ENCODE measurements around the genes ABHD6, PDHB and FAM107A.

DNA sequence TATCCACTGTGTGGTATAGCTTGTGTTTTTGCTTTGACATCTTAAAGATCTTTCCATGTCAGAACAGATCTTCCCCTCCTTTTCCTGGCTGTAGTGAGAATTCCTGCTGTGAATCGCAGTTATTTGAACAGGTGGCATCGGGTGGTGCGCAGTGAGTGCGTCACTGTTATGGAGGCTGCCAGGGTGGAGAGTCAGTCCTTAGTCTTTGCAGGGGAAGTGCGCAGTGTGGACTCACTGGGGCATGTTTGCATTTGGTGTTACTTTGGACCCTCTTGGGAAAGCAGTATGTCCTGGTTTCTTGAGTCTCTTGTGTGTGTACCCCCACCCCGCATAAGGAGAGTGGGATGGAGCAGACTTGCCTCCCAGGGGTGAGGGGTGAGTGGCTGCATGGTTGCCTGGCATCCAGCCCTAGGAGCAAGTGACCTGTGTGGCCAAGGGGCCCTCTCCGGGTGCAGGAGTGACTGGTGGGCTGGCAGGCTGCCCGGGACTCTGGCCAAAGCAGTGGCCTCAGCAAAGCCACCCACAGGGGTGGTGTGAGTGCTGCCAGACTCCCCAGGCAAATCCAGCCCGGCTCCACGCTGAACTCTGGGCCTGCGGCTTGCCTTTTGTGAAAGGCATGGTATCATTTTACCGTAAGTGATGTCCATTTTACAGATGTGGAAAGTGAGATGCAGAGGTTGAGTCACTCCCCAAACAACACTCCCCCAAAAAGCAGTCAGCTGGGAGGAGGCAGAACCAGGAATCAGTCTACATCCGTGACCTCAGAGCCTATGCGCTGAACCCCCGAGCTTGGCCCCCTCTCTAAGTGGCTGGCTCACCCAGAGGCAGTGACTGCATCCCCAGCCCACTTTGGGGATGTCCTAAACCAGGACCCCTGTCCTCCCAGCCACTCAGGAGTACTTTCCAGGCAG is 46.4 kb downstream of the DNASE1L3 start:
- PRO-cap, result bidirectional peak, plus-strand start at position 201 of the sequence, minus-strand start at position 83 of the sequence; unidirectional peak, plus-strand start at position 546 of the sequence
- RAMPAGE, long total RNA, 2 experiments, result no peak in any of the 2 experiments

GRCh38 chr3:58174049-58174684 is 36.6 kb downstream of the DNASE1L3 start:
- PRO-cap, result unidirectional peak, plus-strand start at chr3:58174342
- RAMPAGE, long total RNA, 2 experiments, result no peak in any of the 2 experiments

GRCh38 chr3:58193301-58193724 is 17.5 kb downstream of the DNASE1L3 start:
- PRO-cap, result no peak
- RAMPAGE, long total RNA, 2 experiments, result no peak in any of the 2 experiments

DNA sequence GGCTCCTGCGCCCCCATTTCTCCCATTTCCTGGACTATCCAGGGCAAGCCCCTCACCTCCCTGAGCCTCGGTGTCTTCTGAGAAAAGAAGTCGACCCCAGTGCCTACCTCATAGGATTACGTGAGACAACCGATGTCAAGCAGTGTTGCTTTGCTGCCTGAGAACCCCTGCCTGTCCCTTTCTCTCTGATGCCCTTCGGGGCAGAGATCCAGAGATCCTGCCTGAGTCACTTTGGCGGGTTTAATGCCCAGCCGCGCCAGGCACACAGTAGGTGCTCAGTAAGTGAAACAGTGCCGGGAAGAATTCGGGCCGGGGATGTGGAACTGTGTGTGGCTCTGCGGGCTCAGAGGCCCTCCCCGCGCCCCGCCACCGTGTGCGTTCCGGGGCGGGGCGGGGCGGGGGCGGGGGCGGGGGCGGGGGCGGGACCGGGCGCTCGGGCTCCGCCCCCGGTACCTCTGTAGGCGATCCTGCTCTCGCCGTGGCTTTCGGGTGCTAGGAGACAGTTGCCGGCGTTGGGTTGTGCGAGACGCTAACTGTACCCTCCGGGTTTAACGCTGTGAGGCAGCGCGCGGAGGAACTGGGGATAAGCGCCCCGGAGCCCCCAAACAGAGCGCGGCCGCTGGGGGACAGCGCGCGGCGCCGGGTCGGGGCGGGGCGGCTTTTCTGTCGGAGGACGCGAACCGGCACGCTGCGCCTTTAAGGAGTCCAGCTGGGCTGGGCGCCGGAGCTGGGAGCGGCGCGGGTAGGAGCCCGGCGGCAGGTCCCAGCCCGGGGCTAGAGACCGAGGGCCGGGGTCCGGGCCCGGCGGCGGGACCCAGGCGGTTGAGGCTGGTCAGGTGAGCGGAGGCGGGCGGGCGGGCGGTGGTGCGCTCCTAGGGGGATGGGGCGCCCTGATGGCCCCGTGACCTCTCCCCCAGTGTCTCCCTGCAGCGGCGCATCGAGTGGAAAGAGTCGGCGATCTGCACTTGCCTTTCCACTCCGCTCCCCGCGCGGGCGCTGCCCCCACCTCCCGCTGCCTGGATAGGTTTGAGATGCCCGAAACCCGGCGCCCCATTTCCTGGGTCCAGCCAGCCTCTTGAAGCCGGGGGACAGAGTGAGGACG is at the start of gene ABHD6:
TSS of gene ABHD6 (plus strand) at position 712 of the 1,102 bp plus-strand sequence.
- PRO-cap, result bidirectional peak, plus-strand start at position 502 of the sequence, minus-strand start at position 345 of the sequence; unidirectional peak, plus-strand start at position 709 of the sequence; unidirectional peak, plus-strand start at position 737 of the sequence
- RAMPAGE, long total RNA, 2 experiments, result no peak in any of the 2 experiments

DNA sequence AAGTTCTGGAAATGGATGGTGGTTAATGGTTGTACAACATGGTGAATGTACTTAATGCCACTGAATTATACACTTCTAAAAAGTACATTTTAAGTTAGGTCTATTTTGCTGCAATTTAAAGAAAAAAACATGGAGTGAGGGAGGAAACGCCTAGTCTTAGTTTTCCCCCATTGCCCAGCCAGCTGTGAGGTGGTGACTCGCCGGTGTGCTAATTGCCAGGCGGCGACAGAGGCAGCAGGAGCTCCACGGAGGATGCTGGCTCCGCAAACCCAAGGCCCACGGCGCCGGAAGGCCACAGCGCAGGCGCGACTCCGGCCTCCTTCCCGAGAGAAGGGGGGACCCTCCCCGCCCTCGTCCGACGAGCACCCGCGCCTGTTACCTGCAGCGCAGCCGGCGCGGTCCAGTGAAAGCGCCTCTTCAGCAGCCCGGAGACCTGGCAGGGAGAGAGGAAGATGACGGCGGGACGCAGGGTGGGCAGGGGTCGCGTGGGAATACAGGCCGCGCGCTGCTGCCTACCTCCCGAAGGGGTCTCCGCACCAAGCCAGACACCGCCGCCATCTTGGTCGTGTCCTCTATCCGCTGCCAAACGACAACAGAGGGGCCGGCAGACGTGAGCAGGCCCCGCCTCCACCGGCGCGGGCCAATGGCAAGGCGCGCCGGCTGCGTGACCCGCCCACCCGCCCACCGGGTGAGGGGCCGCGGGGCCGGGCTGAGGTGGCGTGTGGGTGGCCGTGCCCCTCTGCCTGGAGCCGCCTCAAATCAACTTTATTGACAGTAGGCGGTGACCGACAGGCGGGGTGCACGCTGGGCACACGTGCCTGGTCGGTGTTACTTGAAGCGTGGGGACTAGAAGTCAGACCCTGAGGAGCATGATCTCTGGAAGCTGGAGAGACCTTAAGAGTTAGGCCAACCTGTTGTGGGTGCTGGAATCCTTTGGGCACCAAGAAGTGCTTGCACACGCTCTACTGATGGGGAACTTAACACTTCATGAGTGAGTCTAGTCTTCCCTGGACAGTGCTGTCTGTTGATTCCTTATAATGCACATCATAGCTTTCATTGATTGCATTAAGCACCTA is at the start of gene PDHB:
TSS of gene PDHB (minus strand) at position 581 of the 1,076 bp plus-strand sequence.
- PRO-cap, result bidirectional peak, plus-strand start at position 354 of the sequence, minus-strand start at position 227 of the sequence; bidirectional peak, plus-strand start at position 694 of the sequence, minus-strand start at position 561 of the sequence
- RAMPAGE, long total RNA, 2 experiments, result start-site peak on the minus strand in 2 of 2 experiments, centred at positions 574 to 579 of the sequence, 653 to 703 reads per replicate

- PRO-cap, result no peak
- RAMPAGE, long total RNA, 2 experiments, result no peak in any of the 2 experiments
Observed at GRCh38 chr3:58487615-58488124, 4.2 kb upstream of the KCTD6 start.

- PRO-cap, result bidirectional peak, plus-strand start at chr3:58576390, minus-strand start at chr3:58576175
- RAMPAGE, long total RNA, 2 experiments, result no peak in any of the 2 experiments
Observed at GRCh38 chr3:58575720-58576677, 1.2 kb downstream of the FAM107A start.

DNA sequence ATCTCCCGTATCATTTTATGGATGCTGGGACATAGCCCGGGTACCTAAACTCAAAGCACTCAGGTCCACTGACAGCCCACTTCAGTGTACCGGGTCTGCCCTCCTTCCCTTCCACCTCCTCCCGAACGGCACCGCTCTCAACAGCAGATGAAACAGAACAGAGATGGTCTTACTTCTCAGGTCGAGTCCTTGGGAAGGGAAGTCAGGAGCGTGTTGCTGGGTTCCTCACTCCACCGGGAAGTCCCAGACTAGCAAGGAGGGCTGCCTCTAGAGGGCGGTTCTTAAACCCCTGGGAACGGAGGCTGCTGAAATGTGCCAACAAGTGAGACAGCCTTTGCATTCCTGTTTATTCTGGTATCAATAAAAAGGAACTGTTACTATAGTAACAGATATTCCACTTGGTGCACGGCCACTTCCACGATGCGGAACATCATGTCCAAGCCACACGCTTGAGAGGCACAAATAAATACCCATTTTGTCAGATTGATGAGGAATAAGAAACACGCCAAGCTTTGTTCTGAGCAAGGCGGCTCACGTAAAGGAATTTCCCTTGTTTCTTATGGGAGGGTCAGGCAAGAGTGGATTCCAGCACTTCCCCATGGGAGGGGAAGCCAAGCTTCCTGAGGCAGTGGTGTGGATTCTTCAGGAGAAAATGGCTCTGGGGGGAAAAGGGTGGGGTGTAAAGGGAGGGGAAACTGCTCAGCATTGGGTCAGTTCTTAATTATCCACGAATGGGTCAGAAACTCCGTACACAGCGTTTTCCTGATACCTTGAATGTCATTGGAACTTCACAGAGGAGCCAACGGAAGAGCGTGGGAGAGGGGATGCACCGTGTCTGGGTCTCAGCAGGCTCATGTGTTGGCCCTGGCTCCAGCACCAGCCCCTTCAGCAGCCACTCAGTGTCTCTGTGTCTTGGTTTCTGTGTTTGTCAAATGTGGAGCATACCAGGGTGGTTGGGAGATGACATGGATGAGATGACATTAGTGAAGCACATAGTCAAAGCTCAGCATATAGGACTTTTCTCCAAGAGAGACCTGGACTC is at the start of gene FAM107A:
TSS of gene FAM107A (minus strand) at position 256 of the 1,042 bp plus-strand sequence.
- PRO-cap, result unidirectional peak, minus-strand start at position 243 of the sequence
- RAMPAGE, long total RNA, 2 experiments, result start-site peak on the minus strand in 2 of 2 experiments, centred at positions 236 to 252 of the sequence, 51 to 67 reads per replicate

DNA sequence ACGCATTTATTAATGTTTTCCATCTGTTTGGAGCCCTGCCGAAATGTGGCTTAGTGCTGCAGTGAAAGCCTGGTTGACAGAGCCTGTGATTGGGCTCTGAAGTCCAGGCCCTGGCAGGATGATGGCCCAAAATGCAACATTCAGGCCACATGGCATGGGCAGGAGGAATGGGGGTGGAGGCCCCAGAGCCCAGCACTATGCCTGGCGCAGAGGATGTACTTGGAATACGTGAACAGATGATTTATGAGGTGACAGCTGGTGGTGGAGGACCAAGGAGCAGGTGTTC is 37.4 kb downstream of the FAM3D start:
- PRO-cap, result no peak
- RAMPAGE, long total RNA, 2 experiments, result no peak in any of the 2 experiments

DNA sequence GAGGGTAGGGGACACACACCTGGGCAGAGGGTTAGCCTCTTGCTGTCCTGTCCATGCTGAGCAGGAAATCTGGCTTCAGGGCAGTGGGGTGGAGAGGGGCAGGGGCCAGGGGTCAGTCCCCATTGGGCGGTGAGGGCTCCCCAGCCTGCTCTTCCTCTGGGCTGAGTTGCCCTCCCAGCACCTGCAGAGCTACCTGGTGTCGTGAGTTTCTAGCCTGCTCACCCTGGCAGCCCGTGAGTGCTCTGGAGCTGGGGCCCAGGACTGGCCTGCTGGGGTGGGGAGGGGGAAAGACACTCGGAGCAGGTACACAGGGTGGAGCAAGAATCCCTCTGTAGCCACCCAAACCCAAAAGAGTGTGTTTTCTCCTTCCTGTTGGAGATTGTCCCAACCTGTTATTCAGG is 9.1 kb downstream of the FAM3D start:
- PRO-cap, result no peak
- RAMPAGE, long total RNA, 2 experiments, result no peak in any of the 2 experiments

DNA sequence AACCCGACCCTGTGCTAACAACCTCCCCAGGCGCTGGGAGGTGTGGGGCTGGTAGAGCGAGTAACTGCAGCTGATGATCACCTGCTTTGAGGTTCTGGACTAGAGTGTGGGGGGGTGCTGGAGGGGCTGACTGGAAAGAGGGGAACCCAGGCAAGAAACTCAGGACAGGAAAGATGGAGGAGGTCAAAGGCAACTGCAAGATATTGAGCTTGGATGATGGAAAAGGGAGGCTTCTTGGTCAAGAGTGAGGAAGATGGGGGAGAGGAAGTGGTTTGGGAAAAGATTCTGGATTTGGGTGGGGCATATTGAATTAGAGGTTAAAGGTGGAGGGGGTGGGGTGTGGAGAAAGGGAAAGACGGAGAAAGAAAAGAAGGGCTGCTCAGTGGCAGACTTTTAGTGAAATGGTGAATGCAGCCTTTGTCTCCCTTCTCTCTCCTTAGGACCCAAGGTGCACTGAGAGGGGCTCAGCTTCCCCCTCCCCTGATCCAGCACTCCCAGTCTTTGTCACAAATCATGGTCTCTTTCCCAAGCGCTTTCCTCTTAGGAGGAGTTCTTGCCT is 618 bp upstream of the FAM3D start:
- PRO-cap, result no peak
- RAMPAGE, long total RNA, 2 experiments, result no peak in any of the 2 experiments

GRCh38 chr3:58720747-58721058 is 54.1 kb upstream of the FAM3D start:
- PRO-cap, result no peak
- RAMPAGE, long total RNA, 2 experiments, result no peak in any of the 2 experiments

- PRO-cap, result no peak
- RAMPAGE, long total RNA, 2 experiments, result no peak in any of the 2 experiments
Observed at GRCh38 chr3:58841973-58842257, 175.3 kb upstream of the FAM3D start.

DNA sequence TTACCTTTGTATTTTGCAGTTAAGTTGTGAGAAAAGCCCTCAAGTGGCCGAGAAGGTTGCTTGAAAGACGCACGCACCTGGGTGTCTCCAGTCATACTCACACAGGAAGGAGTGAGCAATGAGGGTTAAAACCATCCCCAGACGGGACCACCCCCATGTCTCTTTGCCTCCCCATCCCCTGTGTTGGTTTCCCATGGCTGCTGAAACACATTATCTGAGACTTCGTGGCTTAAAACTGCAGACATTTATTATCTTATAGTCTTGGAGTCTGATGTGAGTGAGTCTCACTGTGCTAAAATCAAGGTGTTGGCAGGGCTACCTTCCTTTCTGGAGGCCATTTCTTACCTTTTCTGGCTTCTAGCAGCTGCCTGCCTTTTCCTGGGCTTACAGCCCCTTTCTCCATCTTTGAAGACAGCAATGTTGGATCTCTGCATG is 376.2 kb upstream of the CFAP20DC start:
- PRO-cap, result no peak
- RAMPAGE, long total RNA, 2 experiments, result no peak in any of the 2 experiments

DNA sequence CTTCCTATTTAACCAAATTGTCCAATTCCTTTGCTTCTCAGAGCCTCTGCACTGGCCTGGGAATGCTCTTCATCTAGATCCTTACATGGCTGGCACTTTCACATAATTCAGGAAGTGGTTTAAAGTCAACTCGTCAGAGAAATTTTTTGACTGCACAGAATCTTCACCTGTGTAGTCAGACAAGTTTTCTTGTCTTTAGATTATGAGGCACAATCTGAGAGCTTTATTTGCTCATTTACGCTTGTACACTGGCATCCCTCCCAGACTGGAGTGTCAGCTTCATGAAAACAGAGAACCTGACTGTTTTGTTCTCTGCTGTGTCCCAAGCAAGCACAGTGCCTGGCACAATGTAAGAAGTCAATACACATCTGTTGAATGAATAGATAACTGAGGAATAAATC is 846.1 kb upstream of the CFAP20DC start:
- PRO-cap, result unidirectional peak, minus-strand start at position 267 of the sequence
- RAMPAGE, long total RNA, 2 experiments, result no peak in any of the 2 experiments

DNA sequence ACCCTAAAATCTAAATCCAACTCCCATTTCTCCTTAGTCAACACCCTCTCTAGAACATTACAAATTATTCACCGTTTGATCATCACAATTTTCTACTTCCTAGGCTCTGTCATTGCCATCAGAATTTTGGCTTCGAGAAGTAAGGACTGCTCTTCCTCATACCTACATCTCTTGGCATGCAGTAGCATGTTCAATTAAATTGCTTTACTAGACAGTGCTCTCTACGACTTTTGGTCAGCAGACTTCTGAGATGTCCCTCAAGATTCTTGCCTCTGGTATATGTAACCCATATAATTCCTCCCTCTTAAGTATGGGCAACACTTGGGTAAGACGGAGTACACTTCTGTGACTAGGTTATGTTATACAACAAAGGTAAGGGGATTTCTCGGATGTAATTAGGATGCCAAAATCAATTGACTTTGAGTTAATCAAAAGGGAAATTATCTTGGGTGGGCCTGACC is 824.6 kb downstream of the FHIT start:
- PRO-cap, result no peak
- RAMPAGE, long total RNA, 2 experiments, result start-site peak on the minus strand in 1 of 2 experiments, centred at position 91 of the sequence, 10 reads per replicate

DNA sequence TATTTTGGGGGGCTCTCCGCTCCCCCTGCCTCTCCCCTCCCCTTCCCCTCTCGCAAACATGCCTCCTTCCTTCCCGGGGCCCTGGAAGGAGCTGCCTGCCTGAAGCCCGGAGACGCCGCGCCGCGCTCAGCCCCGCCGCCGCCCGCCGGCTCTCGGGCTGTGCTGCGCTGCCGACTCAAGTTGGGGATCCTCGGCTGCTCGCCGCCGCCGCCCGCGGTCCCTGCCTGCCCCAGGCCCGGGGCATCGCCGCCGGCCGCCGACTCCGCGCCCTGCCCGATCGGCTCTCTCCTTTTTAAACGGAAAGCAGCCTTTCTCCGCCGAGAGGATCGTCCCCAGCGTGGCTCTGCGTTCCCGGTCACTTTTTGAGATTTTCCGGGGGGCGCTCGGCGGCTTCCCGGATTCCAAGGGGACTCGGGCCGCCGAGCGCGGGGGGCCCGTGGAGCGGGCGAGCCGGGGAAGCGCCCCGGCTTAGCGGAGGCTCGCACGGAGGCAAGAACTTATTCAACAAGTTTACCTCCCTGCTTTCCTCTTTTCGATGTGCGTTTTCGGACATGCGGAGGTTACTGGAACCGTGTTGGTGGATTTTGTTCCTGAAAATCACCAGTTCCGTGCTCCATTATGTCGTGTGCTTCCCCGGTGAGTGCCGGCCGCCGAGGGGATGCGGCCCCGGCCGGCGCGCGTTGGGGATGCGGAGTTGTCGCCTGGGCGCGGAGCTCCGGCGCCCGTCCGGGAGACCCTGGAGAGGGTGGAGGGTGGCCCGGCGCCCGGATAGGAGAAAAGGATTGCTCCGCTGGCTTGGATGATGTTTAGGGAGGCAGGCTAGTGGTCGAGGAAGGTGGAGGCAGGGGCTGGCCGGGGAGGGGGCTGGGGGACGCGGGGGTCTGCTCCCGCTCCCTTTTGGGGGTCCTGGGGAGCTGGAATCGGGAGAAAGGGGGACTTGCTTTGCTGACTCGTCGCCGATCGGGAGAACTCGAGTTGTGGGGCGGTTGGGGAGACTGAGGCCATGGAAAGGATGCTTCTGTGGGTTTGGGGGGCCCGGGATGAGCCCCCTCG is 692 bp downstream of the PTPRG start:
- PRO-cap, result bidirectional peak, plus-strand start at position 397 of the sequence, minus-strand start at position 266 of the sequence
- RAMPAGE, long total RNA, 2 experiments, result start-site peak on the plus strand in 2 of 2 experiments, centred at positions 442 to 465 of the sequence, 7 to 18 reads per replicate

DNA sequence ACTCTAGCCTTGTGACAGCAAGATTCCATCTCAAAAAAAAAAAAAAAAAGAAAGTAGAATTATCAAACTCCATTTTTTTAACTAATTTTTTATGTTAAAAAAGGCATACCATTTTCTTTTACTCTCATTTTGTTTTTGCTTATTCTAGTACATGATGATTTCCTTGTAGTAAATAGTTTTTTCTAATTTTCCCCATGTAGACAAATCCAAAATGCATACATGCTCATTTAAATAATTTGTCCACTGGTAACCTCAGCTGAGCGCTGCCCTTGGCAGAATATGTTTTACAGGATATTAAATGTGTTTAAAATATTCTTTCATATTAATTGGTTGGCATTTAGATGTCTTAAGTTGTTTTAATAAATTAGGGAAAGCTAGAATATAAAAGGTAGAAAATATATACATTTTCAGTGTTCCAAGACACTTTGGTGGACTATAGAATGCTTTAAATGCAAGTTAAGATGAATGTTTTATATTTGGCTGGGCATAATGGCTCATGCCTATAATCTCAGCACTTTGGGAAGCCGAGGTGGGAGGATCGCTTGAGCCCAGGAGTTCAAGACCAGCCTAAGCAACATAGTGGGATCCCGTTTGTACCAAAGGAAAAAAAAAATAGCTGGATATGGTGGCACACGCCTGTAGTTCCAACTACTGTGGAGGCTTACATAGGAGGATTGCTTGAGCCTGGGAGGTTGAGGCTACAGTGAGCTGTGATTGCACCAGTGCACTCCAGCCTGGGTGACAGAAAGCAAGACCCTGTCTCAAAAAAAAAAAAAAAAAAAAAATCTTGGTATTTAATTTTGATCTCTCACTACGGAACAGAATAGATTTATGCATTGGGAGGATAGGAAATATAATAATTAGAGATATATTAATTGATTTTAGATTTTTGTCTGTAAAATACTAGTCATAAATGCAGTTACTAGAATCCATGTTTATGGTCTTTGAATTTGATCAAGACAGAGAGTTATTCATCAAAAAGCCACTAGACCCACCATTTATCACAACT is 206.1 kb downstream of the PTPRG start:
- PRO-cap, result no peak
- RAMPAGE, long total RNA, 2 experiments, result start-site peak on the plus strand in 1 of 2 experiments, centred at position 609 of the sequence, 14 reads per replicate

GRCh38 chr3:62095202-62096322 is 223.3 kb upstream of the C3orf14 start:
- PRO-cap, result no peak
- RAMPAGE, long total RNA, 2 experiments, result no peak in any of the 2 experiments

- PRO-cap, result unidirectional peak, plus-strand start at chr3:63052192
- RAMPAGE, long total RNA, 2 experiments, result no peak in any of the 2 experiments
Observed at GRCh38 chr3:63051925-63052410, 176.8 kb upstream of the CADPS start.

Data from body of pancreas (tissue), 2 donors.